GM23338 (cell line): ENCODE measurements around a stretch of chr14.

- PRO-cap: no peak
- RAMPAGE, long total RNA: no peak
Measured at GRCh38 chr14:68785467-68785835, 7.4 kb downstream of the ZFP36L1 start.

DNA sequence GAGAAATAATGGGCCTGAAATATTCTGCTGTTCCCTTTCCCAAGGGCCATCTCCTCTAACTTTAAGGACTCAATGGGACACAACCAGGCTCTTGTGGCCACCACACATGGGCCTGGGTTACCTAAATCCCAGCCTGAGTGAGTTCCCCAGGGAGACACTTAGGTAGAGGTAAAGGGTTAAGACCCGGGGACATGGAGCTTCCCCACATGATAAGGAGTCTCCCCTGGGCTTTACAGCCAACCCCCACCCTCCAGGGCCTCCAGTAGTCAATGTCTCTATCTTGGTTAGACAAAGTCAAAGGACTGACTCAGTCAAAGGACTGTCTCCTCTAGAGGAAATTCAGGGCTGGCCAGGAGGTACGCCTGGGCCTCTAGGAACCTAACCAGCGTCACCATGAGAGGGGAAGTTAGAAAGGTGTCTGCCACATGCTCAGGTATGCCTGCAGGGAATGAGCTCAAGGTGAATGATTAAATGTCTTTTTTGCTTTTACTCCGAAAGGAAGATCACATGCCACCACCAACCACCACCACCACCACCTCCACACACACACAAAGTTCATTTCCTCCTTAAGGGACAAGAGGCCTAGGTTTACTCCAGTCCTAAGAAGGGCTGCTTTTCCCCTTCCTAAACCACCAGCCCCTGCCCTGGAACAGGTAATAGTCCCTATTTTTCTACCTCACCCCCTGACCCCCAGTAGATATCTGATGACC is 6.9 kb downstream of the ZFP36L1 start:
- PRO-cap: no peak
- RAMPAGE, long total RNA: no peak

- PRO-cap: no peak
- RAMPAGE, long total RNA: no peak
Measured at GRCh38 chr14:68788627-68789637, 3.9 kb downstream of the ZFP36L1 start.

DNA sequence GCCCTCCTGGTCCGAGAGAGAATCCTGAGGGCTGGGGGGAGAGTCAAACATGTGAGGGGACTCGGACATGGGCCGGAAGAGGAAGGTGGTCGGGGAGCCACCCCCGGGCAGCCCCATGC is 3.4 kb downstream of the ZFP36L1 start:
- PRO-cap: no peak
- RAMPAGE, long total RNA: no peak

DNA sequence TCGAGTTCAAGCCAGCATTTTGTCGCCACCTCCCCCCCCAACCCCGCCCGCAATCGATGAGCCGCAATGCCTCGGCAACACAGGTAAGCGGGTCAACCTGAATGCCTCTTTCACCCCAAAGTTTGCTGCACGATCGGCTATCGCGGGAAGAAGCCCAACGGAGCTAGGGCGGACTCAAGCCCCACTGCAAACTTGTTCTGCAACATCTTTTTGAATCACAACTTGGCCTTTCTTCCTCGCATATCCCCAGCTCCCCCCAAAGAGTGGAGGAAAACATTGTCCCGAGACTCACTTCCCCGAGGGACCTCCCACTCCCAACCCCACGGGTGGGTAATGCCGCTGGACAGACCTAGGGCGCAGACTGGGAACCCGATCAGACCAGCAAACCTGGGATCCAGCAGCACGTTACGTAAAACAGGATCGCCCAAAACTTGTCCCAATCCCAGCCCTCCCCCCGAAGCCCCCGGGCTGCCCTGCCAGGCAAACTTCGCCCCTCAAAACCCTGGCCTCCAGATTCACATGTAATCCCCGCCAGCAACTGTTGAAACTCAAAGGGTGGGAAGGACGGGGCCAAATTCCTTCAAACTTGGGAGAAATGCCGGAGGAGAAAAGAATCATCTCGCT is 601 bp downstream of the ZFP36L1 start:
- PRO-cap: bidirectional peak, plus-strand start at position 512 of the sequence, minus-strand start at position 409 of the sequence
- RAMPAGE, long total RNA: no peak

DNA sequence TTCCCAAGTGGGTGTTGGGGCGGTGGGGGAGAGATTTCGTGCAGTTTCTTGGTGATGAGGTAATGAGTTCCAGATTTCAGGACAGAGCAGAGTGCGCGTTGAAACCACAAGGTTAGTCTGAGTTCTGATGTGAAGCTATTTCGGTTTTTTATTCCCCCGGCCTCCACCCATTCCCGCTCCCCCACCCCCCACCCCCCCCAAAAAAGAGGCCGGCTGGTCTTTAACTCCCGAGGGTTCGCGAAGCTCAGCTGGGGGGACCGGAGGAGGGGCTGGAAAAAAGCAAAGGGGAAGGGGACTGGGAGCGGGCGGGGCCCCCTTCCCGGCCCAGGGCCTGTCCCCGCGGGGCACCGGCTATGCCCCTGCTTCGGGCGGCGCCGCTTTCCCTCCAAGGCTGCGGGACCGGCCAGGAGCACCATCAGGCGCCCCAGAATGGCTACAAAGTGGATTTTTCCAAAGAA is 2.3 kb upstream of the ZFP36L1 start:
- PRO-cap: bidirectional peak, plus-strand start at position 84 of the sequence, minus-strand start at position 123 of the sequence; bidirectional peak, plus-strand start at position 379 of the sequence, minus-strand start at position 281 of the sequence
- RAMPAGE, long total RNA: no peak

GRCh38 chr14:68795586-68796646 is 3.0 kb upstream of the ZFP36L1 start:
- PRO-cap: bidirectional peak, plus-strand start at chr14:68795918, minus-strand start at chr14:68795723; bidirectional peak, plus-strand start at chr14:68796222, minus-strand start at chr14:68796025
- RAMPAGE, long total RNA: no peak

- PRO-cap: no peak
- RAMPAGE, long total RNA: no peak
Measured at GRCh38 chr14:68805423-68805857, 12.6 kb upstream of the ZFP36L1 start.

- PRO-cap: no peak
- RAMPAGE, long total RNA: no peak
Measured at GRCh38 chr14:68877861-68878758, 85.2 kb upstream of the ZFP36L1 start.

DNA sequence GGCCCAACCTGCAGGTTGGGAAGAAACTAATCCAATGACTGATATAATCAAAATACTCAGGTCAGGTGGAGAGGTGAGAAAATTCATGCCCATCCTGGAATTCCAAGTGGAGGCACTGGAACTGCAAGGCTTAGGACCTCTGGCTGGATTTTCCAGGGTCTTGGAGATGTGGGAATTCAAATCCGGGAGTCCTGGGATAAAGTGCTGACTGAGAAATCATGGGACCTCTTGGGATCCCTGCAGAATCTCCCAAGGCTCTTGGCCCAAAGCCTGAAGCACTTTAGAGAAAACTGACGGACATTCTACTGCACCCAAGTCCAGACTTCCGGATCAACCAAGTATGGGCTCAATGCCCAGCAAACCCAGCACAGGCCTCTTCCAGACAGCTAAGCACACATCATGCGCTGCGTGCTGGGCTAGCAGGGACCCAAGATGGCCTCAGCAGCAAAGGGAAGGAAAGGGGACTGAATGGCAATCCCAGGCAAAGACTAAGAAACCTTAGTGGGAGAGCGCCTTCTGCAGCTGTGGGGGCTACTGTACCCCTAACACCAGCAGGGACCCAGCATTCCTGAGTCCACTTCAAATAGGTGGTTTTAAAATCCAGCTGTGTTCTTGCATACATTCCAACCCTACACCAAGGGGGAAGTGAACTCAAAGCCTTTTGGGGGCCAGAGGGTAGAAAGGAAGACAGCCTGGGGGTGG is 84.9 kb downstream of the ACTN1 start:
- PRO-cap: no peak
- RAMPAGE, long total RNA: no peak

DNA sequence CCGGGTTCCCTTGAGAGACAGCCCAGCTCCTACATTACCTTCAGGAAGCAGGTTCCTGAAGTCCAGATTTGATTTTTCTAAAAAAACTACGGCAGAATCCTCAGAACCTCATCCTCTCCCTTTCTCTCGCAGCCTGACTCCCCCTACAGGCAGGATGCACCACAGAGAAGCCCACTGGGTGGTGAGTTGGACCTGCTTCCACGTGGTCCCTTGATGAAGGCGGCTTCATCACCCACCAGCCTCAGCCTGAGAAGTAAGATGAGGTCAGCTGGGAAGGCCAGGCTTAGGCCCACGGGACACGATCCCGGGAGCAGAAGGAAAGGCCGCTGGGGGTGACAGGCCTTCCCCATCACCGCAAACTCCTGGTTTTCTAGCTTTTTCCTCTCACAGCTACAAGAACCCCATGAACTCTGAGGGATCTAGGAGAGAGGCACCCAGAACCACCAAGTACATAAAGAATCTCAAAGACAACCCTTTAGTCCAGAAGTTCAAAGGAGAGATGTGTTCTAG is 82.9 kb downstream of the ACTN1 start:
- PRO-cap: no peak
- RAMPAGE, long total RNA: no peak

DNA sequence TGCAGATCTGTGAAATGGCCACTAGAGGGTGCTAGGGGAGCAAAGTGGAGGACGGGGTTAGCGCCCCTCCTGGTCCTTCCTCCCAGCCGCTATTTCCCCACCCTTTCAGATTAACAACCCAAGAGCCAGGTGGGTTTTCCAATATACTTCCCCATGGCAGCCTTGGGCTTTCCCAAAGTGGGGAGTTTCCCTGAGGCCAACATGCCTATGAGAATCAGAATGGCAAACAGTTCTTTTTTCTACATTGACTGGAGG is 67.4 kb downstream of the ACTN1 start:
- PRO-cap: no peak
- RAMPAGE, long total RNA: no peak

DNA sequence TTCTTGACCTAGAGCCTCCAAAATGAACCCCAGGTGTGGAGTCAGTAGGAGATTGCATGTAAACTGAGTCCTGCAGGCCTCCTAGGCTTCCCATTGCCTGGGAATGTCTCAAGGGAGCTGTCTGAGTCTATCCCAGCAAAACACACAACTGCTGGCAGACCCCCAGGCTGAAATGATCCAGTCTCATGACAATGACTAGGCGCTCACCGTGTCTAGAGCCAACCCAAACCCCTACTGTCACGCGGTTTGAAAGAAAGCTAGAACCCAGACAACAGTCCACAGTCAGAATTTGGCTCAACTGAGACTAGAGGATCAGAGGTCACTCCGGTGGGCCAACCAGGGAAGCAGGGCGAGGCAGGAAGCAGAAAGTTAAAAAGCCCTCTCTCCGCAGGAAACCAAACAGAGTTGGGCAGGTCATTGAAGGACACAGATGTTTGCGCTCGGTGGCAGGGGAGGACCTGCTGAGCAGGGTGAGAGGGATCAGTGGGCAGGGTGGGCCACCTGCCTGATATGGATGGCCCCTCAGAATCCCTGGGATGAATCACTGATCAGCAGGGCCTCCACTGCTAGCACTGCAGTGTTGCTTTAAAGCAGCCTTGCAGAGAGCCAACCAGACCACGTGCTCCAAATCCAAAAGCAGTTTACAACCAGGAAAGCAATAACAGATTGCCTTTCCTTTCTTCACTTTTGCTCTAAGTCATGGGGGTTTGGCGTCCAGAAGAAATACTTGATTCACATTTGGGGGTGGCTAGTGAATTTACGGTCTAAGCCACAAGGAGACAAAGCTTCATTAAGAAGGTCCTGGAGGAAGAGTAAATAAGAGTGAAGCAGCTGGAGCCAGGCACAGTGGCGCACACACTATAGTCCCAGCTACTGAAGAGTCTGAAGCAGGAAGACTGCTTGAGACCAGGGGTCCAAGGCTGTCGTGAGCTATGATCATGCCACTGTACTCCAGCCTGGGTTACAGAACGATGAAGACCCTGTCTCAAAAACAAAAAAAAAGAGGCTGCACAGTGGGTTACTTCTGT is 23.6 kb downstream of the ACTN1 start:
- PRO-cap: no peak
- RAMPAGE, long total RNA: no peak

DNA sequence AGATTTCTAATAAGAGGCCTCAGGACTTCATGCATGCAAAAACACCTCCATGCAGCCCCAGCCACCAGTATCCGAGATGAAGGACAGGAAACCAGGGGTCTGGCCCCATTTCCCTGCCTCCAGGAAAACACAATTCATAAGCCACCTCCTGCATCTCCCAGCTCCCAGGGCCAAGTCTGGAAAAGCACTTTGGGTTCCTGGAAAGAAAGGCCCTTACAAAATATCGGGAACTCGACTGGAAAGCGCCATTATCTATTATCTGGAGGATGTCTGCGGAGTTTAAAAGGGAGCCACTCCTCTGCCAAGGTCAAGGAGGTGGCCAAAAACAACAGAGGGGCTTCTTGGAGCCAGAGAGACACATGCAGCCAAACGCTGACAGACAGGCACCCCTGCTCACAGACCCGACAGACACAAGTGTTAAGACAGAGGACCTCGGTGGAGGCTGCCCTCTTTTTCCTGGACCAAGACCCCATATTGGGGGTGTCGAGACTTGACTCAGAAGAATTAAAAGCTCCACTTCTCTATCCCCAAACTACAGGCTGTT is 9.8 kb downstream of the ACTN1 start:
- PRO-cap: no peak
- RAMPAGE, long total RNA: no peak

DNA sequence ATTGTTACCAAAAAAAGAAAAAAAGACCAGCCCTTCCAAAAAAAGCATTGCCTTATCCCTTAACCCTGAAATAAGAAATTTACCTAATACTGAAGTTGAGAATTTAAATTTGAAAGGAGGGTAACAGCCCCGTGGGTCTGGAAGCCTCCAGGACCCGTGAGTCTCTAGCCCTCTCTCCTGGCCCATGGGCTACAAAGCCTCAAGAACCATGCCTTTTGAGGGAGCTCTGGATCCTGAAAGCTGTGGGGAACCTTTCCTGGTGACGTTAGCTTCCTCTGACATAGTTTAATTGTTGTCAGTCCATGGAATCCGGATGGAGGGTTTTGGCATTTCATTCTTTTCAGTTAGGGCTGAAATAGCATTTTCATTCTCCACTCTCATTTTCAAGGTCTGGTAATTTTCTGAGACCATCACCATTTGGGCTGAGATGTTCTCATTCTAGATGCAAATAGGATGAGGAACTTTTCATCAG is 55.8 kb upstream of the ACTN1 start:
- PRO-cap: unidirectional peak, minus-strand start at position 186 of the sequence; unidirectional peak, minus-strand start at position 294 of the sequence
- RAMPAGE, long total RNA: no peak

GRCh38 chr14:69042716-69043934 is 64.0 kb upstream of the ACTN1 start:
- PRO-cap: no peak
- RAMPAGE, long total RNA: no peak

GRCh38 chr14:69059704-69060280 is 80.7 kb upstream of the ACTN1 start:
- PRO-cap: no peak
- RAMPAGE, long total RNA: no peak

GRCh38 chr14:69354865-69355308 is 43.2 kb downstream of the ERH start:
- PRO-cap: no peak
- RAMPAGE, long total RNA: no peak

DNA sequence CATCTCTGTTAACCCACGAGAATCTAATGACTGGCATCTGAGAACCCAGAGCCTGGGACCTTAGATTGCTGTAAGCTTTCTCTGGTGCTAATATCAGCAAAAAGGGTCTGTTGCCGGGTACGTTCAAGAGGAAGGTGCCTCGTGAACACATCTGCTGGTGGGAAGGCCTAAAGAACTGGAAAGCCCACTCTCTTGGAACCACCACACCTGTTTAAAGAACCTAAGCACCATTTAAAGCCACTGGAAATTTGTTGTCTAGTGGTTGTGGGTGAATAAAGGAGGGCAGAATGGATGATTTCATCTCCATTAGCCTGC is 548 bp downstream of the SLC39A9 start:
- PRO-cap: no peak
- RAMPAGE, long total RNA: no peak

DNA sequence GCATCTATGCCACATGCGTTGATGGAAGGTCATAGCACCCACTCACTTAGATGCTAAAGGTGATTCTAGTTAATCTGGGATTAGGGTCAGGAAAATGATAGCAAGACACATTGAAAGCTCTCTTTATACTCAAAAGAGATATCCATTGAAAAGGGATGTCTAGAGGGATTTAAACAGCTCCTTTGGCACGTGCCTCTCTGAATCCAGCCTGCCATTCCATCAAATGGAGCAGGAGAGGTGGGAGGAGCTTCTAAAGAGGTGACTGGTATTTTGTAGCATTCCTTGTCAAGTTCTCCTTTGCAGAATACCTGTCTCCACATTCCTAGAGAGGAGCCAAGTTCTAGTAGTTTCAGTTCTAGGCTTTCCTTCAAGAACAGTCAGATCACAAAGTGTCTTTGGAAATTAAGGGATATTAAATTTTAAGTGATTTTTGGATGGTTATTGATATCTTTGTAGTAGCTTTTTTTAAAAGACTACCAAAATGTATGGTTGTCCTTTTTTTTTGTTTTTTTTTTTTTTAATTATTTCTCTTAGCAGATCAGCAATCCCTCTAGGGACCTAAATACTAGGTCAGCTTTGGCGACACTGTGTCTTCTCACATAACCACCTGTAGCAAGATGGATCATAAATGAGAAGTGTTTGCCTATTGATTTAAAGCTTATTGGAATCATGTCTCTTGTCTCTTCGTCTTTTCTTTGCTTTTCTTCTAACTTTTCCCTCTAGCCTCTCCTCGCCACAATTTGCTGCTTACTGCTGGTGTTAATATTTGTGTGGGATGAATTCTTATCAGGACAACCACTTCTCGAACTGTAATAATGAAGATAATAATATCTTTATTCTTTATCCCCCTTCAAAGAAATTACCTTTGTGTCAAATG is 25.2 kb upstream of the PLEKHD1 start:
- PRO-cap: no peak
- RAMPAGE, long total RNA: no peak